Hepatocyte (in vitro differentiated cells and primary cell): Measurements from ENCODE around the genes FBXL14 and LRTM2.

DNA sequence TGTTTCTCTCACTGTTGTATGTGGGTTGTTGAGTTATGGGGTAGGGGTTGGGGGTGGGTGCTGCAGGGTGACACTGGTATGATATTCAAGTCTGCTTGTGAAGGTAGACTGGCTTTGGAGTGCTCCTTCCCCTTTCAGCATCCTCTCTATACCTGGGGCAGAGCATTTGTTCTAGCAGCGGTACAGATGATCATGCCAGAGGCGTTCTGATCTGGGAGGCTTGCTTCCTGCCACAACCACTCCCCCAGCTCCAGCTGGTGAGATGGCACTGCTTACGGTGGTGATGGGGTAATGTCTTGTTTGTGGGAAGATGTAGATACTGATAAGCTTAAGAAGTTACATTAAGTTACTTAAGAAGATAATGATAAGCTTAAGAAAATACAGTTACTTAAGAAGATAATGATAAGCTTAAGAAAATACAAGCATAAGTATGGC is 131.8 kb downstream of the ERC1 start:
- RAMPAGE, long total RNA, result no peak
- RRBS, result no CpG with 5 or more reads among the region's 3 CpGs

DNA sequence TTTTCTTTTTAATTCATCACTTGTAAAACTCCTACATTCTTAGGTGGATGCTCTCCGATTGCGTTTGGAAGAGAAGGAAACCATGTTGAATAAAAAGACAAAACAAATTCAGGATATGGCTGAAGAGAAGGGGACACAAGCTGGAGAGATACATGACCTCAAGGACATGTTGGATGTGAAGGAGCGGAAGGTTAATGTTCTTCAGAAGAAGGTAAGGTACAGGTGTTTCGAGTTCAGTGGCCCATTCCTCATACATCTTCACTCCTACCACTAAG is 150.5 kb downstream of the ERC1 start:
- RAMPAGE, long total RNA, result no peak
- RRBS, result no CpG with 5 or more reads among the region's 4 CpGs

DNA sequence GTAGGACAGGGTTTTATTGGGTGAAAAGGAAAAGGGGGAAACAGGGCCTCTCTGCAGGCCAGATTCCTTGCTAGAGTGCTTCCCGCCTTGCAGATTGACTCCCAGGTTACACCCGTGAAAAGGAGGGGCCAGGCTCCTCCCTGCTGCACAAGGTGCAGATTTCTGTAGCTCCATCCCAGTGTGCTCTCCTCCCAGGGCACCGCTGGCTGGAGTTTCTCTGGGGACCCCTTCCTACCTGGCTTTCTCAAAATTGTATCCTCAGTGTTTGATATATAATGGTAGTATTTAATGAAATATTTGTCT is 221.6 kb downstream of the ERC1 start:
- RAMPAGE, long total RNA, result no peak
- RRBS, result no CpG with 5 or more reads among the region's 3 CpGs

- RAMPAGE, long total RNA, result no peak
- RRBS, result no CpG with 5 or more reads among the region's 3 CpGs
Measured at GRCh38 chr12:1262806-1263261, 271.8 kb downstream of the ERC1 start.

- RAMPAGE, long total RNA, result no peak
- RRBS, result 79% methylated on average over 3 of the region's 24 CpGs
Measured at GRCh38 chr12:1566525-1567140, 27.7 kb downstream of the FBXL14 start.

GRCh38 chr12:1590254-1590960 is 4.0 kb downstream of the FBXL14 start:
- RAMPAGE, long total RNA, result no peak
- RRBS, result 68% methylated on average over 3 of the region's 10 CpGs

GRCh38 chr12:1591122-1591584 is 3.2 kb downstream of the FBXL14 start:
- RAMPAGE, long total RNA, result no peak
- RRBS, result no CpG with 5 or more reads among the region's 4 CpGs

- RAMPAGE, long total RNA, result no peak
- RRBS, result 2% methylated on average over 91 of the region's 143 CpGs
Measured at GRCh38 chr12:1594130-1595100, at the start of gene FBXL14. TSS of gene FBXL14 (minus strand) at chr12:1594581.

- RAMPAGE, long total RNA, result no peak
- RRBS, result 2% methylated on average over 39 of the region's 74 CpGs
Measured at GRCh38 chr12:1629542-1630645, 863 bp downstream of the WNT5B start.

GRCh38 chr12:1662557-1663585 is 28.0 kb upstream of the ADIPOR2 start:
- RAMPAGE, long total RNA, result no peak
- RRBS, result 12% methylated on average over 15 of the region's 60 CpGs

DNA sequence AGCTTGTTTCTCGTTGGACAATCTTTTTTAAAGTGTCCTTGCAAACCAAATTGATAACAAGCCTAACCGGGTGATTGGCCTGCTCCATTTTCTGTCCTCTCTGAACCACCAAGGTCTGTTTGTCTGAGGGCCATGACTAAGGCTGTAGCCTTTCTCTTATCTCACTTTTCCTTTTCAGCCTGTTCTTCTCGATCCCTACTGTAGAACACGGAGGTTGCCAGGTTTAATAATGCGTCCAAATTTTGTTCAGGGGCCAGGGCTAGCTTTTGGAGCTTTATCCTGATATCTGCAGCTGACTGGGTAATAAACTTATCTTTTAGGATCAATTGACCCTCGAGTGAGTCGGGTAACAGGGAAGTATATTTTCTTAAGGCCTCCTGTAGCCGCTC is 23.2 kb downstream of the ADIPOR2 start:
- RAMPAGE, long total RNA, result no peak
- RRBS, result no CpG with 5 or more reads among the region's 8 CpGs

DNA sequence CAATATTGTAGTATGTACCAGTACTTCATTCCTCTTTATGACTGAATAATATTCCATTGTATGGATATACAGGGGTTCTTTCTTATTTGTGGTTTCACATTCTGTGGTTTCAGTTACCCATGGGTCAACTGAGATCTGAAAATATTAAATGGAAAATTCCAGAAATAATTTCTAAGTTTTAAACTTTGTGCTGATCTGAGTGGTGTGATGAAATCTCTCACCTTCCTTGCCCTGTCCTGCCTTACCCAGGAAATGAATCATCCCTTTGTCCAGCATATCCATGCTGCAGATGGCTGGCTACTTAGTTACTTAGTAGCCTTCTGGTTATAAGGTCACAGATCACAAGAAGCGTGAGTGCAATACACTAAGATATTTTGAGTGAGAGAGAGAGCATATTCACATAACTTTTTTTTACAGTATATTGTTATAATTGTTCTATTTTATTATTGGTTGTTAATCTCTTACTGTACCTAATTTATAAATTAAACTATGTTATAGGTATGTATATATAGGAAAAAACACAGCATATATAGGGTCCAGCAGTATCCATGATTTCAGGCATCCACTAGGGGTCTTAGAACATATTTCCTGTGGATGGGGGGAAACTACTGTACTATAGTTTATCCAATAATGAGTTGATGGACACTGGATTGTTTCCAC is 59.6 kb upstream of the LRTM2 start:
- RAMPAGE, long total RNA, result no peak
- RRBS, result no CpG with 5 or more reads among the region's 1 CpG

GRCh38 chr12:1785881-1786573 is 34.3 kb upstream of the LRTM2 start:
- RAMPAGE, long total RNA, result no peak
- RRBS, result no CpG with 5 or more reads among the region's 11 CpGs

DNA sequence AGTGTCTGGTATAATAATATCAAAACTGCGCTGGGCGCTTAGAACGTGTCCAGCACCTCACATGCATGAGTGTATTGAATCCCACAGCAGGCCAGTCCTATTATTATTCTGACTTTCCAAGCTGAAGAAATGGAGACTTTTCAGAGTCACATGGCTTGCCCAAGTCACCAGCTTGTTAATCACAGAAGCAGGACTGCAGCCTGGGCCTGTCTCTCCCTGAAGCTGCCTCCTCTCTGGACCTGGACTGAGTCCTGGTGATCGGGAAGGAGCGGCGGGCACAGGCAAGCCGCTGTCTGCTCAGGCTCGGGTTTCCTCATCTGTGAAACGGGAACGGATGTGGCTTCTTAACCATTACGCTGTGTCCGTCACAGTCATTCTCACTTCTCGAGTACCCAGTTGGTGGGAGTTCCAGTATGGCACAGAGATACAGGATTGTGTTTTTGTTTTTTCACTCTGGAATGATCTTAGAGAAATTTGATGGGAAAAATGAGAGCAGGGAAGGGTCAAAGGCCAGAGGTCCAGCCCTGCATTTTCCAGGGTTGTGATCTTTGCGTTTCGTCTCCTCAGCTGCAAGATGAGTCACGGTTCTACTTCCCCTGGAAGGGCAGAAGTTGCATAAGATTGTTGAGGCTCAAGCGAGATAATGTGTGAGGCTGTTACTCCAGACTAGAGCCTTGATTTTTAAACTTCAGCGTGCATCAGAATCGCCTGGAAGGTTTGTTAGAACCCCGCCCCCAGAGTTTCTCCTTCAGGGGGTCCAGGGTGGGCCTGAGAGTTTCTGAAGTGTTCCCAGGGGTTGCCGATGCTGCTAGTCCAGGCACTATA is 7.6 kb upstream of the LRTM2 start:
- RAMPAGE, long total RNA, result no peak
- RRBS, result no CpG with 5 or more reads among the region's 21 CpGs

DNA sequence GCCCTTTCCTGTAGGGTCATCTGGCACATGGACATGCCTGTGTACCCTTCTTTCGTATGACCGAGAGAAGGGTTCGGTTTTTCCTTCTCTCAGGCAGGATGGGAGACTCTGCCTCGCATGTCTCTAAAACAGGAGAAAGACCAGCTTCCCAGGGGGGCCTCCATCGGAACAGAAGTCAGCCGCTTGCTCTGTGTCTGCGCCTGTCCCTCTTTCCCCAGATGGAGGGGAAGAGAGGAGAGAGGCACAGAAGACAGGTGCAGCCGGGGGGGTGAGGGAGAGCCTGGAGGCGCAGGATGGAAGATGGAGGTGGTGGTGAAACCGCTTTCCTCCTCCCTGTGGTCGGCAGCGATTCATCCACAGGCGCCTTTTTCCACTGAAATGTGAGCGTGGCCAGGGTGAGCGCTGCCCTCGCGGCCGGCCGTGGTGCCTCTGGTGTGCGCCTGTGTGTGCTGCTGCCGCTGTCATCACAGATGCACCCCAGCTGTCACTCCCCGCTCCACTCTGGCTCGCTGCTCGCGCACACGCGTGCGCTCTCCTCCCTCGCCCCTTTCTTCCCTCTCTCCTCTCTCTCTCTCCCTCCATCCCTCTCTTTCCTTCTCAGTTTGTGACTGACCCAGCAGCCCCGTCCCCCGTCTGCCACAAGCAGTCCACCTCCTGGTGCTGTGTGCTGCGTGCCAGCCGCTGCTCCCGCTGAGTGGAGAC is at the start of gene LRTM2:
TSS of gene LRTM2 (plus strand) at position 581 of the 702 bp plus-strand sequence.
- RAMPAGE, long total RNA, result no peak
- RRBS, result no CpG with 5 or more reads among the region's 34 CpGs

- RAMPAGE, long total RNA, result no peak
- RRBS, result no CpG with 5 or more reads among the region's 2 CpGs
Measured at GRCh38 chr12:1993826-1994656, 10.2 kb downstream of the DCP1B start.

GRCh38 chr12:2053701-2054703 is 1.2 kb downstream of the CACNA1C start:
- RAMPAGE, long total RNA, result no peak
- RRBS, result 3% methylated on average over 52 of the region's 96 CpGs

GRCh38 chr12:2195129-2195661 is 142.4 kb downstream of the CACNA1C start:
- RAMPAGE, long total RNA, result no peak
- RRBS, result no CpG with 5 or more reads among the region's 4 CpGs

GRCh38 chr12:2384989-2385559 is 332.3 kb downstream of the CACNA1C start:
- RAMPAGE, long total RNA, result no peak
- RRBS, result 100% methylated on average over 1 of the region's 12 CpGs

DNA sequence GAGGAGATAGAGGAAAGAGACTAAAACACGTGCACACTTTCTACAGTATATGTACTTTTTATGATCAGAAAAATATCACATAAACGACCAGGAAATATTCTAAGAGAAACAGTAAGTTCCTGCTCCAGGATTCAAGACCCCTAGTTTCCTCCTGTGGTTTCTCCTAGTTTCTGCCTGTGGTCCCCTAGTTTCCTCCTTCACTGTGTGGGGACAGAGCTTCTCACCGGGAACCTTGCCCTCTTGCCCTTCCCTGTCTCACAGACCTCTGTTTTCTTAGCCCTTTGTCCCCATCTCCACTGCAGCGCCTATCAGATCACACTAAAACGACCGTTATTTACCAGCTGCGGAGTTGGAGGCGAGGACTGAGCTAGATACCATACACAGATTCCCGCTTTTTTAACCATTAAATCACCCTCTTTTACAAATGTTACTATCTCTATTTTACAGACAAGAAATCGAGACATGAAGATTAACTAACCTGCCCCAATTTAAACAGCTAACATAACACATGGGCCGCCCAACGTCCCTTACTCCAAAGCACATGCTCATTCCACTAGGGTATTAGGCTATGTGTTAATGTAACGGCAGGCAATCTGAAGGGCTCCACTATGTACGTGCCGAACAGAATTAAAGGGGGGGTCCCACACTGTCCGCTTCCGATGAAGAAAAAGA is 2.1 kb upstream of the FKBP4 start:
- RAMPAGE, long total RNA, result no peak
- RRBS, result no CpG with 5 or more reads among the region's 17 CpGs